Mammary microvascular endothelial cell (primary cell): ENCODE results near the genes MFSD10 and DOK7.

- RAMPAGE, long total RNA, result no peak
Observed at GRCh38 chr4:2778529-2779036, 14.3 kb upstream of the SH3BP2 start.

GRCh38 chr4:2796034-2797113 lies 3.5 kb downstream of the SH3BP2 start:
- RAMPAGE, long total RNA, result no peak

- RAMPAGE, long total RNA, result no peak
Observed at GRCh38 chr4:2812543-2812802, 19.6 kb downstream of the SH3BP2 start.

DNA sequence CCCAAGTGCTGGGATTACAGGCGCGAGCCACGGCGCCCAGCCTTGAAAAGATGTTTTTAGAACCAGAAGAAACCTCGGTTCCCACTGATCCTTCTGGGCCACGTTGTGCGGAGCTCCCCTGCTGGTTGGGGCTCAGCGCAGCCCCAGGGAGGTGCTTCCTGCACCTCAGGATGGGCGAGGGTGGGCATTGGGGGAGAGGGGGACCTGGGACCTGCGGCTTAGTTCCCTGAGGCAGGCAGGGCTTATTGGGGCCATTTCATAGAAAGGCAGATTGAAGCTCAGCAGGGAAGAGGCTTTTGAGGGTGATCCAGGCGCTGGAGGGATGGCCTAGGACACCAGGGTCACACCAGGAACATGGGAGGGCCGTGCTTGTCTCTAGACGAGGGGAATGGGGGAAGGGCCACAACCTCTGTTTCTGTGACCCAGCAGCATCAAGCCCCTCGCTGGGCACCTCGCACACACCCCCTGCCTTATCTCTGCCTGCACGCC lies 6.3 kb upstream of the ADD1 start:
- RAMPAGE, long total RNA, result no peak

GRCh38 chr4:2837775-2838993 lies 5.5 kb upstream of the ADD1 start:
- RAMPAGE, long total RNA, result no peak

- RAMPAGE, long total RNA, result no peak
Observed at GRCh38 chr4:2909594-2910035, 25.0 kb downstream of the MFSD10 start.

DNA sequence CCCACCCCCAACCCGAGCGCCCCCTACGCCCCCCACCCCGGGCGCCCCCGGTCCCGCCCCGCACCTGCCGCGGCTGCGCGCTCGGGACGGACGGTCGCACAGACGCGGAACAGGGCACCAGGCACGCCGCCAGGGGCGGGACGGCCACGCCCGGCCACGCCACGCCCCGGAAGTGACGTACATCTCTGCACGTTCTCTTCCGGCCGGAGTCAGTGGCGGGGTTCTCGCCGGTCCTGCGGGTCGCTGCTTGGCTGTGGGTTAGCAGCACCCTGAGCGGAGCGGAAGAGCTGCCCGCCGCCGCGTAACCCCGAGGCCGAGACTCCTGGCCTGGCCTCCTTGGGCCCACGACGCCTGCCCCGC lies at the start of gene MFSD10:
Gene MFSD10, minus strand, starts transcription at position 121 of the 360 bp plus-strand sequence.
- RAMPAGE, long total RNA, result start-site peak on the minus strand centred at position 92 of the sequence, 30 bp wide, 238 and 101 reads in 2 replicates

DNA sequence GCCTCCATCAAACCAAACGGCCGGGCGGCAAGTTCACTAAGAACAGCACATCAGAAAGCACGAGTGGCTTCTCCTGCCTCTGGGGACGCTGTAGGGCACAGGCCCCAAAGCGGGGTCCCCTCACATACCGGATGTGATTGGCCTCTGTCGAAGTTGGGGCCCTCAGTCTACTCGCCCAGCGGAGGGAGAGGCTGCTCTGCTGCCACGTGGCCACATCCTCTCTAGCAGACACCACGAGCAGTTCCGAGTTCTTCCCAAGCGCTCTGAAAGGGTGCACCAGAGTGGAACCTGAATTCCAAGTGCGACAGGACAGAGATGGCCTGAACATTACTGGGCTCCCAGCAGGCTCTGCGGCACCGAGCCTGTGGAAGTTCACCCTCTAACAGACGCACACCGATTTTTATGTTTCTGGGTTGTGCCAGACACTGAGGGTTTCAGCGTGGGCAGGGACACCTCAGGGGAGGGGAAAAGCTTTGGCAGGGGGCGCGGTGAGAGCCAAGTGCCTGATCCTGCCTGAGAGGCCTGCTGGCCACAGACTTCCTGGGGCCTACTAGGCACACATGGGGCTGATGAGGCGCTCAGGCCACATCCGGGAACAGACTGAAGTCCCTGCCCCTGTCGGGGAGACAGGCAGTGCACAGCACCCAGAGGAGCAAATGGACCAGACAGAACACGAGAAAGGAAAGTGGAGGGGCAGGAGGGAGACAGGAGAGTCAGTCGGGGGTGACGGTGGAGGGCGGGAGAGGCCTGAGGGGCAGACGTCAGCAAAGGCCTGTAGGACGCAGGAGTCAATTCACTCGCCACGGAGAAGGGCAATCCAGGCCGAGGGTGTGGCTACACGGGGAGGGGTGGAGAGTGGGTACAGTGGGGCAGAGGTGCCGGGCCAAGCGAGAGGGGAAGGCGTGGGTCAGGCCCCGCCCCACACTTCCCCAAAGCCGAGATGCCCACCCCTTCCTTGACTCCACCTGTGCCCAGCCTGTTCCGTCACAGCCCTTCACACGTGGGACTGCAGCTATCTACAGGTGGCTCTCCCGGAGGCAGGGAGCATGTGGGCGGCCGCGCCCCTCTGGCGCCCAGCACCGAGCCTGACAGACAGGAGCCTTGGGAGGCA lies 7.8 kb upstream of the MFSD10 start:
- RAMPAGE, long total RNA, result no peak

GRCh38 chr4:2953277-2954135 lies 9.7 kb downstream of the NOP14 start:
- RAMPAGE, long total RNA, result no peak

DNA sequence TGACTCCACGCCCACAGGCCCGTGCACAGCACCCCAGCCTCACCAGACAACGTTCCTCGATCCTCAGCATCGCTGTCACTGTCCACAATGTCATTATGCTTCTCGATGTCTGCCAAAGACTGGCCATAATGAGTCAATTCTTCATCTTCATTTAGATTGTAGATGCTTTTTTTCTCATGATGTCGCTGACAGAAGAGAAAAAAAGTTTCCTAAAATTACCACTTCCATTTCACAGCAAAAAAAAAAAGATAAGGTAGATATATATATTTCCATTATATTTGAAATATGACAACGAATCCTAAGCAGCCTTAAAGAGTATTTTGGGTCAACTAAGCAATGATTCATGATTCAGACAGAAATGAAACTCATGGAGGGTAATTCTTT lies 6.6 kb downstream of the NOP14 start:
- RAMPAGE, long total RNA, result no peak

- RAMPAGE, long total RNA, result no peak
Observed at GRCh38 chr4:3134167-3134877, 59.8 kb downstream of the HTT start.

- RAMPAGE, long total RNA, result no peak
Observed at GRCh38 chr4:3201752-3202849, 46.9 kb upstream of the MSANTD1 start.

DNA sequence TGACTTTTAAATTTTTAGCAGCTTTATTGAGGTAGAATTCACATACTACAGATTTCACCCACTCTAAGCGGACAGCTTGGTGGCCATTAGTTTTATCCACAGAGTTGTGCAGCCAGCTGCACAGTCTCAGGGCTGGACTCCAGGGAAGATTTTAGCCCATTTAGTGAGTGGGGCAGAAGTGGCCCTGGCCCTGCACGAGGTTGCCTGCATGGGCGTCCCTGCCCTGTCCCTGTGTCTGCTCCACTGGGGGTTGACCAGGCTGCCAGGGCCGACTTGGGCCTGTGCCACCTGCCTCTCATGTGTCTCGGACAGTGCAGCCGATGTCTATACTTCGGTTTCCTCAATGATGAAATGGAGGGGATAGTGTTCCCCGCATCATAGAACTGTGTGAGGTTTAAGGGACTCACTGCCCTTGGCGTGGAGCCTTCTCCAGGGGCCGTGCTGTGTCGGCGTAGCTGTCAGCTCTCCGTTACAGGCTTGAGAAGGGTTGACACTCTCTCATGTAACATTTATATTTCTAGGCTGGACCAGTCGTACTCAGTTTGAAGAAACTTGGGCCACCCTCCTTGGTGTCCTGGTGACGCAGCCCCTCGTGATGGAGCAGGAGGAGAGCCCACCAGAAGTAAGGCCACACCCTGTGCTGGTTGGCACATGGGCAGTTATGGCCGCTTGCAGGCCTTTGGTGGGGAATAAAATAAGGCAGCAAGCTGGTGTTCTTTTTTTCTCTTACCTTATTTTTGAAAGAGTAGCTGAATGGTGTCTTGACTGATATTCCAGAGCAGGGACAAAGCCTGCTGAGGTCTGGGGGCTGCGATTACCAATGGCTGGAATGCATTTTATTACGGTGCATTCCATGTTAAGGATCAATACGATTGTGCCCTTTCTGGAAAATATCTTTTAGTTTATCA lies 26.8 kb upstream of the MSANTD1 start:
- RAMPAGE, long total RNA, result no peak

GRCh38 chr4:3223647-3224487 lies 25.1 kb upstream of the MSANTD1 start:
- RAMPAGE, long total RNA, result no peak

- RAMPAGE, long total RNA, result no peak
Observed at GRCh38 chr4:3242874-3243309, 6.1 kb upstream of the MSANTD1 start.

DNA sequence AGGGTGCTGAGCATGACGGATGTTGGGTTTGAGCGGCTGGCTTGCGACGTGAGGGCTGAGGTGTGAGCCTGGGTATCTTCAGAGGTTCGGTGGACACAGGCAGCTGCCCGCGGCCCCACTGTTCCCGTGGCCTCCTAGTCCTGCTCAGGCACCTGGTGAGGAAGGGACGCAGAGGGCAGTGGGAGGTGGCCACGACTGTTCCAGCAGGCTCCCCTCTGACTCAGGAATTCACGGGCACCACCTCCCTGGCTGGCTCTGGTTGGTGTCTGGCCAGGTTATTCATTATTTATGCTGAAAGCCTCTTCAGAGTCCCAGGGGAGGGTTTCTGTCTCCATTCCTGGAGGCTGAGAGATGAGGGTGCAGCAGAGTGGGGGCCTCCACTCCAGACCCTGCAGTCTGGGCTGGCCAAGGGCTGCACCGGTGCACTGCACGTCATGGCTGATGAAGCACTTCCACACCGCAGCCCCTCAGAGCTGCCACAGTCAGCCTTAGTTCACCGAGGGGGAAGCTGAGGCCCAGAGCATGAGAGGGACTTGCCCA lies 2.2 kb downstream of the MSANTD1 start:
- RAMPAGE, long total RNA, result no peak

DNA sequence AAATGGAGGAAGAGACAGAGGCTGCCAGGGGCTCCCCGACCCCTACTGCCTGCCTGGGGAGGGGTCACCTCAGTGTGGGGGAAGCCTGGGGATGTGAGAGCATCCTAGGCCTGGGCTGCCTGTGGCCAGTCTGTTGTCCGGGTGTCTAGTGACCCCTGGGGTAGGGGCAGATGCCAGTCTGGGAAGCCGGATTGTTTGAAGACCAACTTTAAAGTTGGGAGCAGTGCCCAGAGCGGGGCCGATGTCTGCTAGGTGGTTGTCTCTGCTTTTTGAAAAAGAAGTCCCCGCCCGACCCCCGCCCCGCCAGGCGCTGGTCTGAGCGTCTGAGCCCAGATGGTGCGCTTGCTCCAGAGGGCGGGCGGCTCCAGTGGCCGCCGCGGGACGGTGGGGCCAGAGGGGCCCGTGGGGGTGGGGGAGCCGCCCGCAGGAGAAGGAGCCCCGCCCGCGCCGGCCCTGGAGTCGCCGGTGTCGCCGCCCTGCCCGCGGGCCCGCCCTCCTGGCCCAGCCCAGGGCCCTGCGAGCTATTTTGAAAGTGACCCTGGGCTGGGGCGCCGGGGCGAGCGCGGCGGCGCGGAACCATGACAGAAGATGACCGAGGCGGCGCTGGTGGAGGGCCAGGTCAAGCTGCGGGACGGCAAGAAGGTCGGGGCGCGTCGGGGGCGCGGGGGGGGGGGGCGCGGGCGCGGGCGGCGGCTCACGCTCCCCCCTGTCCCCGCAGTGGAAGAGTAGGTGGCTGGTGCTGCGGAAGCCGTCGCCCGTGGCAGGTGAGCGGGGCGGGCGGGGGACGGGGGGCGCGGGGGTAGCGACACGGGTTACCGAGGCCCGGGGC lies at the start of gene DOK7:
Gene DOK7, plus strand, starts transcription at position 519 of the 829 bp plus-strand sequence.
- RAMPAGE, long total RNA, result no peak

- RAMPAGE, long total RNA, result no peak
Observed at GRCh38 chr4:3630732-3631121, 98.5 kb upstream of the LRPAP1 start.

DNA sequence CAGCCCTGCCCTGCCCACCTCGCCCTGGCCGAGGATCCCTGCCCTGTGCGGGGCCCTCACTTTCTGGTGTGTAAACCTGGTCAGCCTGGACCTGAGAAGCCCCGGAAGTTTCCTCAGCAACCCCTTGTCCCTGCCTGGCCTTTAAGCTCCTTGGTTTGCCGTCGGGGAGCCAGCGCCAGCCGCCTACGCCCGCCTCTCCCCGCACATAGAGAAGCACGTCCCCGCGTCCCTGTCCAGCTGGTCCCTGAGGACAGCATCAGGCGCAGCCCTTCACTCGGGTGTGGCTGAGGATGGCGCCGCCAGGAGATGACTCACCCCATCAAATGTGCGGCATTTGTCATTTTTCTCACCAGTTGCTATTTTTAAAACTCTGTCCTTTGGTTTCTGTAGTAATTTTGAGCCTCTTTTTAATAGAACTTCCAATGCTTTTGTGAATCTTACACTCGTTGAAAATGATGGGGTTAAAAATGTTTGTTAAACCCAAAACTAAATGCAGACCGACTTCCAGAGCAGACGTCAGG lies 113.1 kb upstream of the LRPAP1 start:
- RAMPAGE, long total RNA, result no peak

DNA sequence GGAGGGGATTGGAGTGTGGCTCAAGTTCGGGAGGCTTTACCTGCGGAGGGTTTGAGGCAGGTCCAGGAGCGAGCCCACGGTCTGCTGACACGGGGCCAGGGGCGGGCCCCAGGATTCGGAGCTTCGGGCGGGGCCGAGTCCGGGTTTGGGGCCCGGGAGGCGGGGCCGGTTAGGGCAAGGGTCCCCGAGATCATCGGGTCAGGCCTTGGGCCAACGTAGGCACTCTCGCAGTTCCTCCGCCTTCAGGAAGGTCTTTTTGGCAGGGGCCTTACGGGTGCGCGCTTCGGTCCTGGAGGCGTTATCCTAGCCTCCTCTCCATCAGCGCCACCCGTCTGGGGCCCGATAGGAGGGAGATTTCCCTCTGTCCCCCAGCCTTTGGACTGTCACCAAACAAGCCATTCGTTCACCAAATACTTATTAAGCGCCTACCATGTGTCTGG lies 190.0 kb downstream of the ADRA2C start:
- RAMPAGE, long total RNA, result no peak